Metastatic Breast Carcinoma in the Brain (tissue), 10 donors: Measurements from ENCODE around the genes H2AC12 and ZSCAN16.

- PRO-cap, 10 experiments: peak in 7 of 10 experiments; most common plus-strand start chr6:26572044 (in 2); most common minus-strand start chr6:26571938 (in 4)
These were observed 24.9 kb upstream of the ABT1 start for GRCh38 chr6:26571564-26572516.

DNA sequence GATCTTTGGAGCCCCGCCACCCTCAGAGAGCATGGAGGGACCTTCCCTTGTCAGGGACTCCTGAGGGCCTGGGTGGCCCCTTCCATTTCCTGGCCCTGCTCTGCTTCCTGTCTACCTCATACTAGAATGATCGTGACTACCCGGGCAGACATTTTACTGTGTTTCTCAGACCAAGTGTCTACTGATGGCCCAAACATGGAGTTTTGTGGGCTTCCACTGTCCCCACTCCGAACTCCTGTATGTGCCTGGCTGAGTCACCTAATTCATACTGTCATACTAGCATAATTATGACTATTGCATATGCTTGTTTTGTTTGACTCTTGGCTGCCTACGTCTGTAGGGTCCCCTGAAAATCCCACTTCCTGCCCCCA is 1.8 kb downstream of the ABT1 start:
- PRO-cap, 10 experiments: no peak in any of the 10 experiments

- PRO-cap, 10 experiments: no peak in any of the 10 experiments
These were observed 5.5 kb downstream of the ABT1 start for GRCh38 chr6:26602163-26602831.

DNA sequence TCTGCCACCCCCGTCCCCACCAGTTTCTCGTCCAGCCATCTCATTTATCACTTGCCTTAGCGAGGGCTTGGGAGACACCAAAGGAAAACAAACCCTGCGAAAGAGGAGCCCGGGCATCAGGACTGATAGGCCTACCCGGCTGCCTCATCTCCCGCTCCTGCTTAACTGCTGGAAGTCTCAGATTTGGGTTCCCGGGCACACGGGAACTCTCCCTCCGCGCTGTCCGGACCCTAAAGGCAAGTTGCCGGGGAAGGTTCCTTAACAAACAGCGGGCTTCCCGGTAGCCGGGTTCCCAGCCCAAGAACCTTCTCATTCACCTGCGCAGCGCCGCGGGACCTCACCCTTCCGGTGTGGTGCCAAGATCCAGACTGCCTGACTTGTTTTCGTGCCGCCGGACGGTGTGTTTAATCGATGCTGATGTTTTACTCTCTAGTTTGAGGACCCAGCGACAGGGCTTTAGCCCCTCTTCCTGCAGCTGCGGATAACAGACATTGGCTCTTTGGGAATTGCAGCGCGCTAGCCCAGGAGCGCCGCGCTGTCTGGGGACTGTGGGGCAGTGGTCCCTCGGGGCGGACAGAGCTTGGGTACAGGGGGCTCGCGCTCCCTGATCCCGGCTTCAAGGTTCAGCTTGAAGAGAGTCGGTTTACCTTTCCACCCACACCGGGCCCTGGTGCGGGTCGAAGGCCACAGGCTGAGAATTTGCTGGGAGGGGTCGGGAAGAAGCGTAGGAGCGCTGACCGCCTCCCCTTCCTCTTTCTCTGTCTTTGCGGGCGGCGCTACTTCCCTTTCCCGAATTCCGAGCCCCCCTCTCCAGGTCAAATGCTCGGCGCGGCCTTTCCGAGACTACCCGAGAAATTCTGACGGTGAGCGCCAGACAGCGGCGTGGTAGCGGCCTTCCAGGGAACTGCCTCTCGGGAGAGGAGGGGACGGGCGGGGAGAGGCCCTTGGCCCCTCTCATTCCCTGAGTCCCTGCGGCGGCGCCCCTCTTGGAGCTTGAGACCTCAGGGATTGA is 17.1 kb downstream of the ABT1 start:
- PRO-cap, 10 experiments: no peak in any of the 10 experiments

DNA sequence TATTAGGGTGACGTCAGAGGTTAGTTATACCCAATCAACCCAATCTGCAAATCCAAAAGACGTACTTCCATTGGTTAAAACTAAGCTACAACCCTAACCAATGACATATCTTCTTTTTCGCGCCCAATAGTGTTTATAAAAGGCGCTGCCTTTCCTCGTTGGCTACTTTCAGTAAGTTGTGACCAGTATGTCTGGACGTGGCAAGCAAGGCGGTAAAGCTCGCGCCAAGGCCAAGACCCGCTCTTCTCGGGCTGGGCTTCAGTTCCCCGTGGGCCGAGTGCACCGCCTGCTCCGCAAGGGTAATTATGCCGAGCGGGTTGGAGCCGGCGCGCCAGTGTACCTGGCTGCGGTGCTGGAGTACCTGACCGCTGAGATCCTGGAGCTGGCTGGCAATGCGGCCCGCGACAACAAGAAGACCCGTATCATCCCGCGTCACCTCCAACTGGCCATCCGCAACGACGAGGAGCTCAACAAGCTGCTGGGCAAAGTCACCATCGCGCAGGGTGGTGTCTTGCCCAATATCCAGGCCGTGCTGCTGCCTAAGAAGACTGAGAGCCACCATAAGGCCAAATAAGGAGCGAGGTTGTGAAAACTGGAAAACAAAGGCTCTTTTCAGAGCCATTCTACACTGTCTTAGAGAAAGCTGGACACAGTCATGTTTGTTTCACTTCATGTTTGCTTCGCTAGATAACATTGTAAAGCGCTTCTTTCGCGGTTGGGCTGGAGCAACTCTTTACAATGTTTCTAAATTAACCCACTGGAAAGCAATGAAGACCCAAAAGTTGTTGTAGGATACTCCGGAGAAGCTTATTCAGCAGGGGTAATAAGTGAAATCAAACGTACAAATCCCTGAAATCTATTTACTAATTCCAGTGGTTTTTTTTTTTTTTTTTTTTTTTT is at the start of gene H2AC12:
H2AC12 (plus strand) TSS at position 165 of the 900 bp plus-strand sequence.
- PRO-cap, 10 experiments: peak in 10 of 10 experiments; most common plus-strand start position 165 of the sequence (in 10); most common minus-strand start position 394 of the sequence (in 5)

DNA sequence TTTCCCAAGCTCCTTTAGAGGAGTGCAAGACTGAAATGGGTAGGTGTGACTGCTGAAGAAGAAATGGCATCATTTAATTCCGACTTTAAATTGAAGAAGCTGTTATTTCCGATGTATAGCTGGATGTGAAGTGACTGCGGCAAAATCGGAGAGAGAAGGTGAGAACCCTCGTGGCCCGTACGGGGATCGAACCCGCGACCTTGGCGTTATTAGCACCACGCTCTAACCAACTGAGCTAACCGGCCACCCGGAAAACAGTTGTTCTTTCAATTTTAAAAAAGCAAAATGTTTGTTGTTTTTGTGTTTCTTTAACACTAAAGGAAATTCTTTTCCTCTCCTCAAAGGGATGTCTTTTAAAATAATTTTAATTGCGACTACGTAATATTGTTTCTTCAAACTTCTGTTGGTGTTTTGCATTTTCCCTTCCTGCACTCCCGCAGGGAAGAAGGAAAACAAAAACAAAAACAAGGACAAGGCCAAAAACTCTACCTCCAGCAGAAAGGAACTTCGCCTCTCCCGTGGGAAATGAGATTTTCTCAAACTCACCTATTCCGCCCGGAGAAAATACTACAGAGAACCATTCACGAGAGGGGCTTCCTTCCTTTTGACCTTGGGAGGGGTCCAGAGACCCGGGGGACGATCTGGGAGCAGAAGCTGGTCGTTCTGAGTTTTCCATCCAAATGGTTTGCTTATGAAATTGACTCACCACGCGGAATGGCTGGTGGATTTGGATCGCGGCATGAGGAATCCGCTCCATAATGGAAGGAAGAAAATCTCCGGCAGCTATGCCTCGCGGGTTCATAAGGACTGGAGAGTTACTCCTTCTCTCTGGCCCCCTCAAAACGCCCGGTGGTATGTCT is 9.9 kb upstream of the PRSS16 start:
- PRO-cap, 10 experiments: peak in 1 of 10 experiments; most common minus-strand start position 249 of the sequence (in 1)

- PRO-cap, 10 experiments: peak in 1 of 10 experiments; most common minus-strand start chr6:27303863 (in 1)
These were observed 8.4 kb downstream of the POM121L2 start for GRCh38 chr6:27303645-27304067.

- PRO-cap, 10 experiments: no peak in any of the 10 experiments
These were observed 18.7 kb upstream of the ZNF391 start for GRCh38 chr6:27369469-27370683.

- PRO-cap, 10 experiments: no peak in any of the 10 experiments
These were observed 5.0 kb upstream of the ZNF184 start for GRCh38 chr6:27477814-27478408.

DNA sequence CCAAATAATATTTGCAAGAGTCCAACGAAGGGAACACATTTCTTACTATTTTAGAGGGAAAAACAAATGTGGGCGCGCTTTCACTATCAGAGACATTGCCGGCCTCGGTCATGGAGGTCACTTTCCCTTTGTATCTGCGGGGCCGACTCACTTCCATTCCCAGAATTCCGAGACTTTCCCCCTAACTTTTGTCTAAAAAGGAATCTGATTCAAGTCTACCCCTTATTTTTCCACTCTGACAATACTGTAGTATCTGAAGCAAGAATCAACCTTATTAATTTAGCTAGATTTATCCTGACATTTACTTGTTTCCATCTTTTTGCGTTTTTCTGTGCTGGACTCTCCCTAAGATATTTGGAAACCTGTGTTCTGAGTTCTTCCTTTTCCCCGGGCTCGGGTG is 71.8 kb upstream of the ZNF184 start:
- PRO-cap, 10 experiments: no peak in any of the 10 experiments

DNA sequence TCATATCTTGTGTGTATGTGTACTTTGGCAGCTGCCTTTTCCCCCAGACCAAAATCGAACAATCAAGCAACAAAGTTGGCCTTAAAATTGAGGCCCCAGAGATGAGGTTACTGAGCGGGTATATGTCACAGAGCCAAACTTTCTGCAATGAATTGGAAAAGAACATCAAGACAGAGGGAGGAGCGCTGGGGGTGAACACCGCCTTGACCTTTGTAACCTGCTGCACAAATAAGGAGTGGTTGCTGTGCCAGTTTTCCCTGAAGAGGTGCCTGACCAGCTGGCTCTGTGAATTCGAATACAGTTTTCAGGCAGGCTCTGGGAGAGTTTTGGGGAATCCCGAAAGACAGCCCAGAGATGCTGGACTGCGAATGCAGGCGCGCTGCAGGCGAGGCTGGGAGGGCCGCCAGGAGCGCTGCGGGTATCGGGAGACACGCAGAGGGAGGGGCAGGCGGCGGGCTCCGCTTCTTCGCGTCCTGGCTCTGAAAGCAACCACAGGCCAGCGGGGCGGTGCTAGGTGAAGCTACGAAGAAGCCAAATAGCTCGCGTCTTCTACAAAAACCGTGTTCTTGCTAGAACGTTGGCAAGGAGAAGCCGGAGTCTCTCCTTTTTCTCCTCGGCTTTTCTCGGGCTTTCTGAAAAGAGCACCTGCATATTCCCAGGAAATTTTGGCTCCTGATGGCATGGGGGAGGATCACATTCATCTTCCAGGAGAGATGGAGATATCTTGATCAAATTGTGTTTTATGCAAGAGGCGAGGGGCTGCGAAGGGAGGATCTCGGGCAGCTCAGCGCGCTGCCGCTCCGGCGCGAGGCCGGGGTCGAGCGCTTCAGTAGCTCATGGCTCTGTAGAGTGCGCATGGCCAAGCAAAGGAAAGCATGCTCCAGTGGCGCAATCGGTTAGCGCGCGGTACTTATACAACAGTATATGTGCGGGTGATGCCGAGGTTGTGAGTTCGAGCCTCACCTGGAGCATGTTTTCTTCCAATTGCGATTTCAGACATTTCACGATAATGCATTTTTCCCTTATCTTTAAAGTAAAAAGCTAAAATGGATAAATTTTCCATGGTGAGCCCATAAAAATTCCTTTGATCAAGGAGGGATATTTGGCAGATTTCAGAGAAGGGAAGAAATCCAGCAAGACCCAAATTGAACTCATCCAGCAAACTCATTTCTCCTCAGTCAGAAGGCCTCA is 158.0 kb upstream of the ZNF184 start:
- PRO-cap, 10 experiments: peak in 2 of 10 experiments; most common plus-strand start position 351 of the sequence (in 1); most common minus-strand start position 481 of the sequence (in 2)

- PRO-cap, 10 experiments: peak in 2 of 10 experiments; most common minus-strand start chr6:27651002 (in 1)
These were observed 157.0 kb downstream of the H2BC13 start for GRCh38 chr6:27650806-27651150.

GRCh38 chr6:27811908-27813212 is 2.2 kb downstream of the H2AC14 start:
- PRO-cap, 10 experiments: no peak in any of the 10 experiments

DNA sequence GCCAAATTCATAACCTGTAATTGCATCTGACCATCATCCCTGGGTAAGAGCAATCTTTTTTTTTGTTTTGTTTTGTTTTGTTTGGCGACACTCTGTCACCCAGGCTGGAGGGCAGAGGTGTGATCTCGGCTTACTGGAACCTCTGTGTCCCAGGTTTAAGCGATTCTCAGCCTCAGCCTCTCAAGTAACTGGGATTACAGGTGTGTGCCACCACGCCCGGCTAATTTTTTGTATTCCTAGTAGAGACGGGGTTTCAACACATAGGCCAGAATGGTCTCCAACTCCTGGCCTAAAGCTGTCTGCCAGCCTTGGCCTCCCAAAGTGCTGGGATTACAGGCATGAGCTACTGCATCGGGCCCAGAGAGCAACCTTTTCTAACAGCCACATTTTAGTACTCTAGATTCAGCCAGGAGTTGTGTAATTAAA is 1.9 kb downstream of the H4C12 start:
- PRO-cap, 10 experiments: no peak in any of the 10 experiments

- PRO-cap, 10 experiments: peak in 5 of 10 experiments; most common plus-strand start chr6:27830654 (in 2); most common minus-strand start chr6:27830996 (in 4)
These were observed 617 bp downstream of the H4C12 start for GRCh38 chr6:27830457-27831428.

GRCh38 chr6:27837647-27838205 is 449 bp downstream of the H2AC15 start:
- PRO-cap, 10 experiments: peak in 2 of 10 experiments; most common minus-strand start chr6:27838159 (in 1)

DNA sequence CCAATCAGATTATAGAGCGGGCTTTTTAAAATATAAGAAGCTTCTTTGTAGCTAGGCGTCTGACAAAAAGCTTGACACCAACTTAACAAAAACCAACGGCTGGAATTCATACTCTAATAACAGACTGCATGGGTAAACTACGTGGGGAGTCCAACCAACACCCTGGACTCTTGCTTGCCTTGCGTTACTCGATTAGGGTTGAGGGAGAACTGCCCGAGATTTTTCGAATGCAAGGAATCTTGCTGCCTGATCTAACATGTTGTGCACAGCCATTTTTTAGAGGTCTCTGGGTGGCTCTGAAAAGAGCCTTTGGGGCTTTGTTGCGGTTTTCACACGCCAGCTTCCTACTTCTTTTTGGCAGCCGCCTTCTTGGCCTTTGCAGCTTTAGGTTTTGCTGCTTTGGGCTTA is 879 bp downstream of the H1-5 start:
- PRO-cap, 10 experiments: peak in 5 of 10 experiments; most common plus-strand start position 116 of the sequence (in 5)

- PRO-cap, 10 experiments: no peak in any of the 10 experiments
These were observed 881 bp downstream of the H3C12 start for GRCh38 chr6:27889572-27890318.

DNA sequence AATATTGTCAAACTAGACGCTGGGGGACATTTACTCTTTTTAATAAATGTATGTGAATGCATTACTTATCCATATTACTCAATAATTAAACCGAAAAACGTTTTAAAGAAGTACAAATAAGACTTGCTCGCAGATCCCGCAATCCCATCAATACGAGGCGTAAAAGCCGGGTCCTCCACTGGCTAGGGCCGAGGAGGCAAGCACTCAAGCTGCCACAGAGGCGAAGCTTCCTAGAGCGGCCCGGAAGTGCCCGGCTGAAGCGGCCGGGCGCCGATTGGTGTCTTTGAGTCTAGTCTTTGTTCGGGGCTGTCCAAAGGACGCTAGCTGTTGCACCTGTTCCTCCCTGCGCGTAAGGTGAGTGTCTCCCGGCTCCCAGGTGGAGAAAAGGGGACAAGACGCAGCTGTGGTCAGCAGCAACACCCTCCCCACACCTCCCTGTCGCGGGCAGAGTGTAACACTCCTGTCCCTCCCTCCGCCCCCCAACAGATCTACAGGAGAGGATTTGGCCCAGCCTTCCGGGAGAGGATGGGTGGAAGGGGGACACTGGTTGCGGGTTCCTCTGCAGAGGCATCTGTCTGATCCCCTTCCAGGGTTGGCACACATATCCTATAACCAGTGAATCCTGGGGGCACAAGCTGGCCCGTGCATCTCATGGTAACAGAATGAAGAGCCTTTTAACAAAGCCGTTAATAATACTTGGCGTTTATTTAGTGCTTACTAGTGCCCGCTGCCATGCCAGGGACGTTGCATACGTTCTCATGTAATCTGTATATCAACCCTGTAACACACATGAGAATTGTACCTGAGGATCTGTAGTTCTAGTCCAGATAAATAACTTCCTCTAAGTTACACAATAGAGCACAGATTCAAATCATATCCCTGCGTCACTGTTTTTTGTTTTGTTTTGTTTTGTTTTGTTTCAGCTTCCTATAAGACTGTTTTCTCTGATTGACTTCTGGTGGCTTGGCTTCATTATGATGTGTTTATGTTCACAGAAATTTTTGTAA is at the start of gene ZSCAN16:
ZSCAN16 (plus strand) TSS at position 286 of the 1,007 bp plus-strand sequence.
- PRO-cap, 10 experiments: peak in 10 of 10 experiments; most common plus-strand start position 299 of the sequence (in 9); most common minus-strand start position 180 of the sequence (in 5)

GRCh38 chr6:28137246-28138061 is 4.2 kb upstream of the ZKSCAN8 start:
- PRO-cap, 10 experiments: peak in 5 of 10 experiments; most common plus-strand start chr6:28137372 (in 4); most common minus-strand start chr6:28137403 (in 3)